Neural cell (in vitro differentiated cells): ENCODE measurements around the genes OR7D2 and ZNF561.

- RAMPAGE, long total RNA, result no peak
These were observed 4.7 kb downstream of the RAB11B start for GRCh38 chr19:8394789-8395296.

- RAMPAGE, long total RNA, result no peak
These were observed 8.8 kb downstream of the MARCHF2 start for GRCh38 chr19:8421680-8422570.

DNA sequence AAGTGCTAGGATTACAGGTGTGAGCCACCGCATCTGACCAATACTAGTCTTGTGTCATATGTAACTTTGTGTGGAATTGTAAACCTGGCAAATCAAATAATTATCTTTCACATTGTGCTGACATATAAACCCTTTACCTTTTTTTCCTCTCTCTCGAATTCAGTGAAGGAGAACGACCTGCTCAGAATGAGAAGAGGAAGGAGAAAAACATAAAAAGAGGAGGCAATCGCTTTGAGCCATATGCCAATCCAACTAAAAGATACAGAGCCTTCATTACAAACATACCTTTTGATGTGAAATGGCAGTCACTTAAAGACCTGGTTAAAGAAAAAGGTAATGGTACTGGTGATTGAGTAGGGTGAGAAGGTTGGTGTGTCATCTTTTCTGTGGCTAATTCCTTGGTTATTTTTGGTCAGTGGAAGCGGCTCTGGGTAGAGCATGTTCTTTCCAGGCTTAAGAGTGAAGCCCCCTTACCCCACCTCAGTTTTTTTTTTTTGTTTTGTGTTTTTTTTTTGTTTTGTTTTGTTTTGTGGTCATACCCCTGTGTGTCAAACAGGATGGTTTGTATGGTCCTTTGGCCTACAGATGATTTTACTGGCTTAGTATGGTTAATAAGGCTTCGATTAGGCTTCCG is 10.6 kb downstream of the HNRNPM start:
- RAMPAGE, long total RNA, result no peak

- RAMPAGE, long total RNA, result no peak
These were observed 19.6 kb downstream of the HNRNPM start for GRCh38 chr19:8464157-8464901.

- RAMPAGE, long total RNA, result no peak
These were observed 28.3 kb downstream of the PRAM1 start for GRCh38 chr19:8473999-8474709.

DNA sequence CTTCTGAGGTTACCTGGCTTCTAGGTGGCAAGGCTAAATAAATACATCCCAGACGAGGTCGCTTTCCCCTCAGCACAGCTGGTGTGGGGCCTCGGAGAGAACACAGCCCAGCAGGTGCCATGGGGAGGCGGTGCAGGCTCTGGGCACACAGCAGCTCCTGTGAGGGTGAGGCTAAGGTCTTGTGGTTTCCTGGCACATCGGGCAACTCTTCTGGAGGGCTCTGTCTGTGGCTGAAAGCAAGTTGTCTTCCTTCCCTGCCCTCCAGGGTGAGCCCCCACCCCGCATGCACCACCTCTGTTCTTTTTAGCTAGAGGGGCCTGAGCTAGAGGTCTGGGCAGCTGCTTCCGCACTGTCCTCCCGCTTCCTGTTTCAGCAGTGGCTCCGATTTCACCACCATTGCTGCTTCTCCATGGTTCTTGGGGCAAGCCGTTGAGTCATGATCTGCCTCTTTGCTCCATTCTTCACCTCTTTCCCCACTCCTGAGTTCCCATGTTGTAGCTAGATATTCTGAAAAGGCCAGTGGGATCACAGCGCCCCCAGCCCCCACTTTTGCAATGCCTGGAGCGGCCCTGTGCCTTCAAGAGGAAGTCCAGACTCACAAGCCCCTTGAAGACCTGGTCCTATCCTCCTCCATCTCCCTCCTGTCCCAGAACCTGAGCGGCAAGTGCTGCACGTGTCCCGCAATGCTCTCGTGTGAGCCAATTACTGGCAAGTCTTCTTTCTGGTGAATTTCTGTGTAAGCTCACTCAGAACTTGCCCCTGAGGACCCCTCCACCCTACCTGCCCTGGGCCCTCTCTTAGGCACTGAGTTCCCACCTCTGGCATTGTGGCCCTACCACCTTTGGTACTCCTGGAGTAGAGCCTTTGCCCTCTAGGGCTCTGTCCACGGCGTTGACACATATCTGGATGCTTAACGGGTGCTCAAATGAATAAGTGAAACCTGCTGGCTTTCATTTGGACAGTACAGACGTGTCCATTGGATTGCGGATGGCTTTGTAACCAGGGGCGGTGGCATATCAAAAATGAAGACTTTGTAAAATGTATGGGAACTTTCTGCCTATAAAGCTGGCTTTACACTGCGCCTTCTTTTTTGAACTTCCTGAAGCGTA is 14.7 kb downstream of the PRAM1 start:
- RAMPAGE, long total RNA, result no peak

DNA sequence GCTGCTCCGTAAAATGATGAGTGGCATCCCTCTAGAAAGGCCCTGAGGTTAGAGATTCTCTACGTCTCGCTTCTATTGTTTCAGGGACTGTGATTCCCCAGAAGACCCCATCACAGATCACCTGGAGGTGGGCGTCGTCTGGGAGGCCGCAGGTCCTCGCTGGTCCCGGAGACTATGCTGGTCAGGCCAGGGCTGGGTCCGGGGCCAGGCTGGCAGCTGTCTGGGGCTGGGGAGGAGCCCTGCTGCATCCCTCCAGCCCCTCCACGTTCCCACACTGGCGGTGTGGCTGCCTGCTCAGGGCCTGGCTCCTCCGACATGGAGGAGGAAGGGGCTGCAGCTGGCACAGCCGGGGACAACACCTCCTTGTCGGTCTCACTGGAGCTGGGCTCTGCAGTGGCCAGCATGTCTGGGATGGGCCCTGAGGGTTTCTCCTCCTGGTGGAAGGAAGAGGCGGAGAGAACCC is 1.0 kb downstream of the ZNF414 start:
- RAMPAGE, long total RNA, result no peak

GRCh38 chr19:8570762-8571298 is 6.4 kb downstream of the MYO1F start:
- RAMPAGE, long total RNA, result no peak

DNA sequence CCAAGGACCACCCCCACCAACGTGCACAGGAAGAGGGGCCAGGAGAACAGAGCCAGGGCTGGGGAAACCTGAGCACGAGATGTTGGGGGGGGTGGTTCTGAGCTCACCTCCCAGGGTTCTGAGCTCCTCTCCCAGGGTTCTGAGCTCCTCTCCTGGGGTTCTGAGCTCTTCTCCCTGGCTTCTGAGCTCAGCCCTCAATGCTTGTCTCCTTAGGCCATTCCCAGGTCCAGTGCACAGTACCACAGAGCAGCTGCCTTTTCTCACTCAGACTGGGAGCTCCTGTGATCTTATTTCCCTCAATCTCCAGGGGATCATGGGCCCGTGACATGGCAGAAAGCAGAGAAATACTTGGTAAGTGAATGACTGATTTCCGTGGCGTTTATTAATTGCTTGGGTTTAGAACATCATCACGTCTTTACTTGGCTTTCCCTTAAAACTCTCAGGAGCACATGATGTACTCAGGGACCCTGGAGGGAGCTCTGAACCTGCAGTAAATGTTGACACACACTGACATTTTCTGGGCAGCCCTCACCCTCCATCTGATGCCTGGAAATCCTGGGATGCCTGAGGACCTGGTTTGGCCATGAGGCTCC is 10.7 kb downstream of the ZNF558 start:
- RAMPAGE, long total RNA, result no peak

DNA sequence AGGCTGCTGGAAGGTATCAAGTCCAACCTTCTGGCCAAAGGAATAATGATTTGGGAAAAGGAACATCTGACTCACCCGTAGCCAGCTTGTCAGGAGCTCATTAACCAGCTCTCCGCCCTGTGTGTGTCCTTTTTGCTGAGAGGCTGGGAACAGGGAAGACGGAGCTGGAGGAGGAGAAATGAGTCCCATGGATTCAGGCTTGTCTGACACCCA is 10.3 kb downstream of the ZNF558 start:
- RAMPAGE, long total RNA, result no peak

DNA sequence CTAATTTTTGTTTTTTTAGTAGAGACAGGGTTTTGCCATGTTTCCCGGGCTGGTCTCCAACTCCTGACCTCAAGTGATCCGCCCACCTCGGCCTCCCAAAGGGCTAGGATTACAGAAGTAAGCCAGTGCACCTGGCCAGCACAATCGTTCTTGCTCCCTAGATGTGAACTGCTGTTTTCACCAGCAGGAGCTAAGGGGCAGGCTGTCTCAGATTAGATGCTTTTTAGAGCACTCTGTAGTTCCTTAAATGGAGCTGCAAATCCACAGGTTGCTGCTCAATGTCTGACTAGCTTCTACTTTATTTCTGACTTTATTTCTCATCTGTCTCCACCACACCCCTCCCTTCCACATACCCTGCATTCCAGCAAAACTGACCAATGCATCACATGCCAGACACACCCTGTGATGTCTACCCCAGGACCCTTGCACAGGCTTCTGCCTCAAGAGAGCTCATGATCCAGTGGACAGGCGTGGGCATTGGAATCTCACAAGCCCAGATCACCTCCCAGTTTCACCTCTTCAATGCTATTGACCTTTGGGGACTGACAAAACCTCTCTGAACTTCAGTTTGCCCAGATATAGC is 36.5 kb upstream of the OR1M1 start:
- RAMPAGE, long total RNA, result no peak

- RAMPAGE, long total RNA, result no peak
These were observed 16.7 kb upstream of the OR1M1 start for GRCh38 chr19:9069995-9070634.

DNA sequence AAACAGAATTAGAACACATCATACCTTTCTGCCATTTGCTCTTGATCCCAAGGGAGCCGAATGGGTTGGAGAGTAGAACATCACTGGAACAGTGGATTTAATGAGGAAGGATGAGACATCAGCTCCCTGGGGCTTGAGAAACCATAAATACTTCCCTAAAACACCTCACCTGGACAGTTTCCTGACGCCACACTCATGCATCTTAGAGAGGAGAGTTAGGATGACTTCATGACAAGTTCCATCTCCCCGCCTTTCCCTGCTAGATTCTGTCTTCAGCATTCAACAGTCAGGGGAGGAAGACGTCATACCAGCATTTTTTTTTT is at the start of gene OR7D2:
OR7D2 (plus strand) TSS at position 188 of the 323 bp plus-strand sequence.
- RAMPAGE, long total RNA, result no peak

- RAMPAGE, long total RNA, result no peak
These were observed 4.9 kb downstream of the ZNF266 start for GRCh38 chr19:9430421-9430997.

DNA sequence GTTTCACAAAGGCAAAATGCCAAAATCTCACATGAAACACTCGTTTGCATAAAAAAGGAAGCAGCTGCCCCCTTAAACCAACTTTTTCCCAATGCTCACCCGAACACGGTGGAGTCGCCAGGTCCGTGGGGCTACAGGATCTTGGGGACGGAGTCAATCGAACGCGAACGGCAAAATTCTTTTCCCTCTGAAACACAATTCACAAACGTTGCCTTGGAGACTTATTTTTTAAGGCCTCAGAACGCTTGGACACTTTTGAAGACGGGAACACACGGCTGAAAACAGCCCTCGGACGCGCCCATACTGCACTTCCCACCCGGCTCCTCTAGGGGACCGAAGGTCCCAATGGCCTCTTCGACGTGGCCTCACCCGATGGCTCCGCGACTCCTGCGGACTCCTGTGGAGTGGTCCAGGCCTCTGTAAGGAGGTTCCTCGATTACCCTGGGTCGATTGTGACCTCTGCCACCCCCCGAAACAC is 348 bp downstream of the ZNF560 start:
- RAMPAGE, long total RNA, result no peak

DNA sequence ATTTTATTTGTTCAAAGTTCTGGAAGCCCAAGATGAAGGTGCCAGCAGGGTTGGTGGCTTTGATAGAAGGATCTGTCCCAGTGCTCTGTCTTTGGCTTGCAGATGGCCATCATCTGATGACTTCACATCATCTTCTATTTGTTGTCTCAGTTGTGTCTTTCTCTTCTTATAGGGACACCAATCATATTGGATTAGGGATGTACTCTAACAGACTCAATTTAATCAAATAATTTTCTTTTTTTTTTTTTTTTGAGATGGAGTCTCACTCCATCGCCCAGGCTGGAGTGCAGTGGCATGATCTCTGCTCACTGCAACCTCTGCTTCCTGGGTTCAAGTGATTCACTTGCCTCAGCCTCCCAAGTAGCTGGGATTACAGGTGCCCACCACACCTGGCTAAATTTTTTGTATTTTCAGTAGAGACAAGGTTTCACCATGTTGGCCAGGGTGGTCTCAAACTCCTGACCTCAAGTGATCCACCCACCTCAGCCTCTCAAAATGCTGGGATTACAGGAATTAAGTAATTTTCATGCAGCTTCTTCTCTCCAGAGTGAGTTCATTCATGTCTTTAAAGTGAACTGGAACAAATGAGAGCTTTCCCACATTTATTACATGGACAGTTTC is 10.6 kb downstream of the ZNF426 start:
- RAMPAGE, long total RNA, result no peak

GRCh38 chr19:9566693-9567432 is 17.4 kb downstream of the ZNF121 start:
- RAMPAGE, long total RNA, result no peak

DNA sequence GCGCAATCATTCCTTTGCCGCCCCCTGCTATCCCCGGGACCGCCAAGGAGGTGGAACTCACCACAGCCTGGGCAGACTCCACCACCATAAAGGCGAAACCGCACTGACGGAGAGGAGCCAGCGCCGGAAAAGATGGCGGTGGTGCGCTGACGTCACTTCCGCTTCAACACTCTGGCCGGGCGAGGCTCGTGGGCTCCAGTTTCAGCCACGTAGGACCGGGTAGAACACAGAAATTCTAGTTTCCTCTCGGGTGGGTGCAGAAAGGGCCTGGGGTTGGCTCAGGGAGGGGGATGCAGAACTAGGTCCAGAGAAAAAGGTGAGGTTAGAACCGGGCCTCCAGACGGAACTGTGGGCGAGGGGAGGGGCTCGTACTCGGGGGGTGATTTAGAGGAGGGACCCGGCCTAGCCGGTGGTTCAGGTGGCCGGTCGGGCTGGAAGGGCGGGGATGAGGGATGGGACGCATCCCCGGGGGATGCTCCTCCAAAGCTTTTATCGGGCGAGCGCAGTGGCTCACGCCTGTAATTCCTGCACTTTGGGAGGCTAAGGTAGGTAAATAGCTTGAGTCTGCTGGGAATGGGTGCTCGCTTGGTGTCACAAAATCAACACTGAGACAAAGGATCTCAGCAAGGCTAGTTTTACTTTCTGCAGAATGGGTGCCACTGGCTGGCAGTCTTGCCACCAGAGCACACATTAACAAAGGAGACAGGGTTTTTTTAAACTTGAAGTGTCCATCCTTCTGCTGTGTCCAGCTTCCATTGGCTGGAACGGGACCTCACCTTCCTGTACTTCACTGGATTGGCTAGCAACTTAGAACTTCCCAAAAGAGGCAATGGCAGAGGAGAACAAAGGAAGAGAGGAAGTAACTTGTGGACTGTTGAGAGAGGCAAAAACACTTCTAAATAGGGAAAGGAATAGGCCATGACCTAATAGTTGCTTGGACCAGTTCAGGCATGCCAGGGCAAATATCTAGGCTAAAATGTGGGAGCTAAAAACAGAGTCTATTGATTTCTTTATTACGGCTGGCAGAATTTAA is at the start of gene ZNF561:
ZNF561 (minus strand) TSS at position 132 of the 1,033 bp plus-strand sequence.
- RAMPAGE, long total RNA, result start-site peak on the minus strand centred at position 110 of the sequence, 49 bp wide, 372 and 341 reads in 2 replicates

DNA sequence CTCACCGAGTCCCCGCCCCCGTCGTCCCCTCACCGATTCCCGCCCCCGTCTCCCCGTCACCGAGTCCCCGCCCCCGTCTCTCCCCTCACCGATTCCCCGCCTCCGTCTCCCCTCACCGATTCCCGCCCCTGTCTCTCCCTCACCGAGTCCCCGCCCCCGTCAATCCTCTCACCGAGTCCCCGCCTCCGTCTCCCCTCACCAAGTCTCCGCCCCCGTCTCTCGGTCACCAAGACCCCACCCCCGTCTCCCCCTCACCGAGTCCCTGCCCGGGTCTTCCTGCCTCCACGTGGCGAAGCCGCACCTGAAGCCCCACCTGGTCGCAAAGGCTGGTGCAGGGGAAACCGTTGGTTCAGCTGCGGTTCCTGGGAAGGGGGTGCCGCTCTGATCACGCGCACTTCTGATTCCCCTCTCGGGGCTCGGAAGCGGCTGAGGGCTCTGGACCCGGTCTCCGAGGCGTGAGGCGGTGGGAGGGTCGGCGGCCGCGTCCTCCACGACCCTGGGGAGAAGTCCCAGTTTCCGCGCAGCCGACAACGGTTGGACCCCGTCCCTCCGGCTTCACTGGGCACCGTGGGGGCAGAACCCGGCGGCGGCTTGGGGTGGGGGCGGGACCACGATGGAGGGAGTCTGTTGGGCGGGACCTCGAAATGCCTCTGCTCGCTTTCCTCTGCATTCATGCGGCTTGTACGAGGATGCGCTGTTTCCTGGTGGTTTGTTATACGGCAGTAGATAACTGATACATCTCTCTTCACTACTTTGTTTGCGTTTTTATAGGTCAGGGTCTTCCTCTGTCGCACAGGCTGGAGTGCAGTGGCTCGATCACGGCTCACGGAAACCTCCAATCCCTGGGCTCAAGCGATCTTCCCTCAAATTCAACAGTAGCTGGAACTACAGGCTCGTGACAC is 24.3 kb upstream of the ZNF846 start:
- RAMPAGE, long total RNA, result no peak

DNA sequence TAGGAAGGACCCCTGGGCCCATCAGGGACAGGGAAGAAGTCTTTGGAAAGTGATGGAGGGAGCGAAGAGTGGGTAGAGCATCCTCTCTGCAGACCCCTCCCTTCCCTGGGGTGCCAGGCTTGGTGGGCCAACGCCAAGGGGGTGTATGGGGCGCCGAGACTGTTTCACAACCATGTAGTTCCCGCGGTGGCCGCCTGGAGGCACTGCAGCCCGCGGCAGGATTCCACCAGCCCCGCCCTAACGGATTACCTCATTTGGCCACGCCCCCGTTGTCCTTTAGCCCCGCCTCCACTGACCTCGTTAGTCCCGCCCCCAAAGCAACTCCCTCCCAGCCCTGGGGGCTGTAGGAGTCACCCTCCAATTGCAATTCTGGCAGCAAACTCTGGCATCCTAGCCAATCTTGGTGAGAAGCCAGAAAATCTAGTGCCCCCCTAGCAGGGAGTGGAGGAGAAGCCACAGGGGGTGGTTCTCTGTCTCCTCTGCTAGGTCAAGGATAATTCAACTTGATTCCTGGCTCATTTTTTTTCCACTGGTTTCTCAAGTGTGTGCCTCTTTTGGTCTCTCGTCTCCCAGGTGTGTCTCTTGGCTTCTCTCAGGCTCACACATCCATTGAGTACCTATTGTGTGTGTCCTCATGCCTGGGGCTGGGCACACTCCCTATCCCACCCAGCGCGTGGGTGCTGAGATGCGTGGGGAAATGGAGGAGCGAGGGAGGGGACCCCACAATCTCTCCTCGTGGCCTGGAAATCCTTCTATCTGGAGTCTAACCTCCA is 2.1 kb downstream of the OLFM2 start:
- RAMPAGE, long total RNA, result no peak